Cytotoxic T cell (primary cell): ENCODE results near the genes C1S, RBP5 and RIMKLB.

DNA sequence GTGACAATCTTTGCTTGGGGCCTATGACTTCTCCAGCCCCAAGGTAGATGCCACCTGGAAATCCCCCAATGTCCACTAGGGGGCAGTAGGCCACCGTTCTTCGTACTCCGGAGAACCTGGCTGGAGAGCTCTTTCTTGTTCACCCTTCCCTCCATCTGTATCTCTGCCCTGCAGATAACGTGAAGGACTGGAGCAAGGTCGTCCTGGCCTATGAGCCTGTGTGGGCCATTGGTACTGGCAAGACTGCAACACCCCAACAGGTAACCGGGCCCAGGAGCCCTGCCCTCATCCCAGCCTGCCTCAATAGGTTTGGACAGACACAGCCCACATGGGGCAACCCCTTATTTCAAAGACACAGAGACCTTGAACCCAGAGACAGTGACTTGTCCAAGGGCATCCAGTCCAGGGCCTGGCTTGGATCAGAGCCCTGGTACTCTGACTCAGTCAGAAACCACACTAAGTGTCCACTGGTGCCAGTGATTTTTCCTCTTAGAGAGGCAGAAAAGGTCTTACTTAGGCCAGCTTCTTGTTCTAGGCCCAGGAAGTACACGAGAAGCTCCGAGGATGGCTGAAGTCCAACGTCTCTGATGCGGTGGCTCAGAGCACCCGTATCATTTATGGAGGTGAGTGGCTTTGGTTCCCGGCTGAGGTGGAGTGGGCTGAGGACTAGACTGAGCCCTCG is 2.3 kb downstream of the TPI1 start:
- PRO-cap, 2 experiments, result no peak in any of the 2 experiments

- PRO-cap, 2 experiments, result peak in 1 of 2 experiments; most common minus-strand start chr12:6915477 (in 1)
These were observed 759 bp downstream of the ENO2 start for GRCh38 chr12:6915024-6915654.

GRCh38 chr12:6953322-6954451 is 2.5 kb downstream of the PTPN6 start:
- PRO-cap, 2 experiments, result peak in 1 of 2 experiments; most common plus-strand start chr12:6954080 (in 1); most common minus-strand start chr12:6953632 (in 1)

- PRO-cap, 2 experiments, result no peak in any of the 2 experiments
These were observed 23.4 kb downstream of the LPCAT3 start for GRCh38 chr12:6994931-6995261.

GRCh38 chr12:7005999-7006350 is 12.3 kb downstream of the LPCAT3 start:
- PRO-cap, 2 experiments, result no peak in any of the 2 experiments

- PRO-cap, 2 experiments, result no peak in any of the 2 experiments
These were observed at the start of gene C1S for GRCh38 chr12:7060105-7061011. Gene C1S (plus strand): TSS chr12:7060718.

DNA sequence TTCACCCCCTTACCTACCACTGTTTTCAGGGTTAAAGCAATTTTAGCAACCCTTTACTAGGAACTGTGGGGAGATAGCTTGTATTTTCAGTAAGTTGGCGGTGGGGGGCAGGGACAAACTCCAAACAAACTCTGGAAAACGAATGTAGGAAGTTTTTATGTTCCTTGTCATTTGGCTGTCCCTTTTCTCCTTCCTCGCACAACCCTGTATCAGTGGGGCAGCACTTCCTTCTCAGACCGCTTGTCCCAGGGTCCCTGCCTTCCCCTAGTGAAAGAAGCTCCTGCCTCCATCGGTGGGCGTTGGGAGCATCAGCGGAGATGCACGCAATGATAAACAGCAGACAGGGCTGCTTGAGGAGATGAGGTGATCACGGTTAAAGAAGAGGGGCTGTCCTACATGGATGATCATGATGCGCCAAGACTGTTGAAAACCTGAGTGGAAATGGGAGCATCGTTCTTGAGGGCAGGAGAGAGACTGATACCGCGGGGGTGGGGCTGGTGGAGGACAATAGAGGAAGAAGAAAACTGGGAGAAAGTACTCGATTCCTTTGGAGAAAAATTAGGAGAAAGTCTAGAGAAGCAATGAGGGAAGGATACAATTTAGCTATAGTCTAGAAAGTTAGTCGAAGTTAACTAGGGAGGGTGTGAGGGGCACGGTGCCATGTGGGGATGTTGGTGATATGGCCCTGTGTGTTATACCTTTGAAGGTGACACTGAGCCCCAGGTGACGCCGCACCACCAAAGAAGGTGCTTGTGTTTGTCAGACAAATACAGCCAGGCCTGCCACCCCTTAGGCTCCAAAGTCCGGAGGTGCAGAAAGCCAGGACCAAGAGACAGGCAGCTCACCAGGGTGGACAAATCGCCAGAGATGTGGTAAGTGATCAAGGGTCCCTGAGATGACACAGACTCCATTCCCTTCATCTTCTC is 791 bp downstream of the C1S start:
- PRO-cap, 2 experiments, result no peak in any of the 2 experiments

DNA sequence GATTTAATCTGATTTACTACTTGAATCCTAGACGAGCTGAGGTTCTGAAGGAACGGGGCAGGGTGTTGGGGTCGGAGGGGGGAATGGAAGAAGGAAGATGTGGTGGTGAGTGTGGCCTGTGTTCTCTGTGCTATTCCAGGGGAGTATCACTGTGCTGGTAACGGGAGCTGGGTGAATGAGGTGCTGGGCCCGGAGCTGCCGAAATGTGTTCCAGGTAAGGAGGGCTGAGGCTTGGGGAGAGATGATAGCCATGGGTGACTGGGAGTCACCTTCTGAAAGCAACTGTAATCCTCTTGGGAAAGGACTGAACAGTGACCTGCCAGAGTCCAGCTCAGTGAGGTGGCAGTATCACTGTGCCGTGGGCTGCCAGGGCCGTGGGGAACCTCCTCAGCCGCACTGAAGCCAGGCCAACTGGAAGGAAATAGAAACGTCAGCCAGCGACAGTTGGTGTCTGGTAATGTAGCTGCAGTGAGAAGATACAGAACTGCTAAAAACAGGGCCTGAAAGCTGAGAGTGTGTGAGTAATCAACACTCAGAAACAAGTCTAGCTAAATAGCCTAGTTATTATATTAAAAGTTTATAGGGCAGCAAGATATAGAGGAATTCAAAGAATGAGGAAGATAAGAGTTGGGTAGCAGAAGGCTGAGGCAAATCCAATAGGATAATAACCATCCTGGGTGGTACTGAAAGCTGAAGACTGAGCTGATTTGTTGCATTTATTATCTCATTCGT is 8.0 kb downstream of the C1S start:
- PRO-cap, 2 experiments, result no peak in any of the 2 experiments

DNA sequence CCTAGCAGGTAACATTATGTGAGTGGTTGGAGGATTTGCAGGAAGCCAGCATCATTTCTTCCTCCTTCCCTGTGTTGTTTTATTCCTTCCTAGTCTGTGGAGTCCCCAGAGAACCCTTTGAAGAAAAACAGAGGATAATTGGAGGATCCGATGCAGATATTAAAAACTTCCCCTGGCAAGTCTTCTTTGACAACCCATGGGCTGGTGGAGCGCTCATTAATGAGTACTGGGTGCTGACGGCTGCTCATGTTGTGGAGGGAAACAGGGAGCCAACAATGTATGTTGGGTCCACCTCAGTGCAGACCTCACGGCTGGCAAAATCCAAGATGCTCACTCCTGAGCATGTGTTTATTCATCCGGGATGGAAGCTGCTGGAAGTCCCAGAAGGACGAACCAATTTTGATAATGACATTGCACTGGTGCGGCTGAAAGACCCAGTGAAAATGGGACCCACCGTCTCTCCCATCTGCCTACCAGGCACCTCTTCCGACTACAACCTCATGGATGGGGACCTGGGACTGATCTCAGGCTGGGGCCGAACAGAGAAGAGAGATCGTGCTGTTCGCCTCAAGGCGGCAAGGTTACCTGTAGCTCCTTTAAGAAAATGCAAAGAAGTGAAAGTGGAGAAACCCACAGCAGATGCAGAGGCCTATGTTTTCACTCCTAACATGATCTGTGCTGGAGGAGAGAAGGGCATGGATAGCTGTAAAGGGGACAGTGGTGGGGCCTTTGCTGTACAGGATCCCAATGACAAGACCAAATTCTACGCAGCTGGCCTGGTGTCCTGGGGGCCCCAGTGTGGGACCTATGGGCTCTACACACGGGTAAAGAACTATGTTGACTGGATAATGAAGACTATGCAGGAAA is 9.5 kb downstream of the C1S start:
- PRO-cap, 2 experiments, result no peak in any of the 2 experiments

GRCh38 chr12:7128560-7129579 is at the start of gene RBP5:
Gene RBP5 (minus strand): TSS chr12:7128889.
- PRO-cap, 2 experiments, result no peak in any of the 2 experiments

DNA sequence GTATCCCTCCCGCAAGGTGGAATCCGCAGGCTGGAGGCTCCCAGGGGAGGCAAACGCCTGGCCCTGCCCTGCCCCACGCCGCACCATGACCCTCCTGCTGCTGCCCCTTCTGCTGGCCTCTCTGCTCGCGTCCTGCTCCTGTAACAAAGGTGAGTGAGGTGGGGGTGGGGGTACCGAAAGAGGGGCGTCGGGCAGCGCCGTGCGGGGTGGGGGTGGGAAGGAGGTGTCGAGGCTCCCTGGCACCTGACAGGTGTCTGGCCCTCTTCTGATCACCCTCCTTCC is 334 bp downstream of the CLSTN3 start:
- PRO-cap, 2 experiments, result no peak in any of the 2 experiments

- PRO-cap, 2 experiments, result no peak in any of the 2 experiments
These were observed 5.9 kb downstream of the CLSTN3 start for GRCh38 chr12:7135876-7136611.

- PRO-cap, 2 experiments, result peak in 2 of 2 experiments; most common plus-strand start chr12:7638987 (in 2)
These were observed 27.1 kb downstream of the APOBEC1 start for GRCh38 chr12:7638524-7639072.

- PRO-cap, 2 experiments, result peak in 1 of 2 experiments; most common minus-strand start chr12:7916374 (in 1)
These were observed 20.1 kb downstream of the SLC2A3 start for GRCh38 chr12:7915652-7916509.

- PRO-cap, 2 experiments, result no peak in any of the 2 experiments
These were observed 1.1 kb downstream of the SLC2A3 start for GRCh38 chr12:7934755-7935373.

GRCh38 chr12:7968942-7969245 is 32.9 kb upstream of the SLC2A3 start:
- PRO-cap, 2 experiments, result no peak in any of the 2 experiments

- PRO-cap, 2 experiments, result no peak in any of the 2 experiments
These were observed 15.3 kb upstream of the FAM90A1 start for GRCh38 chr12:8242689-8243087.

GRCh38 chr12:8591215-8591420 is 21.5 kb downstream of the AICDA start:
- PRO-cap, 2 experiments, result no peak in any of the 2 experiments

DNA sequence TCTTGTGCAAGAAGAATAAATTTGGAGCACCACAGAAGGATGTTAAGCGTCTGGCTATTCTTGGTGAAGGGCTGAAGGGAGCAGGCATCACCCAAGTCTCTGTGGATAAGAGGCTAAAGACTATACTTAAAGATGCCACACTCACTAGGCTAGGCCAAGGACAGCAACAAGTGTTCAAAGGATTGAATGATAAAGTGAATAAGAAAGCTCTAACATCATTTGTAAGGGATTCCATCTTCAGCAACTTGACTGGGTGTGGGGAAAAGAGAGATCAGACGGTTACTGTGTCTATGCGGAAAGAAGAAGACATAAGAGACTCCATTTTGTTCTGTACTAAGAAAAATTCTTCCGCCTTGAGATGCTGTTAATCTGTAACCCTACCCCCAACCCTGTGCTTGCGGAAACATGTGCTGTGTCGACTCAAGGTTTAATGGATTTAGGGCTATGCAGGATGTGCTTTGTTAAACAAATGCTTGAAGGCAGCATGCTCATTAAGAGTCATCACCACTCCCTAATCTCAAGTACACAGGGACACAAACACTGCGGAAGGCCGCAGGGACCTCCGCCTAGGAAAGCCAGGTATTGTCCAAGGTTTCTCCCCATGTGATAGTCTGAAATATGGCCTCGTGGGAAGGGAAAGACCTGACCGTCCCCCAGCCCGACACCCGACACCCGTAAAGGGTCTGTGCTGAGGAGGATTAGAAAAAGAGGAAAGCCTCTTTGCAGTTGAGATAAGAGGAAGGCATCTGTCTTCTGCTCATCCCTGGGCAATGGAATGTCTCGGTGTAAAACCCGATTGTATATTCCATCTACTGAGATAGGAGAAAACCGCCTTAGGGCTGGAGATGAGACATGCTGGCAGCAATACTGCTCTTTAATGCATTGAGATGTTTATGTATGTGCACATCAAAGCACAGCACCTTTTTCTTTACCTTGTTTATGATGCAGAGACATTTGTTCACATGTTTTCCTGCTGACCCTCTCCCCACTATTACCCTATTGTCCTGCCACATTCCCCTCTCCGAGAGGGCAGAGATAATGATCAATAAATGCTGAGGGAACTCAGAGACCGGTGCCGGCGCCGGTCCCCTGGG is 23.1 kb upstream of the AICDA start:
- PRO-cap, 2 experiments, result no peak in any of the 2 experiments

- PRO-cap, 2 experiments, result peak in 2 of 2 experiments; most common plus-strand start chr12:8697903 (in 1); most common minus-strand start chr12:8697744 (in 2)
These were observed at the start of gene RIMKLB for GRCh38 chr12:8697675-8698446. Gene RIMKLB (plus strand): TSS chr12:8697991.